ENCODE measurements around a stretch of chr12.

DNA sequence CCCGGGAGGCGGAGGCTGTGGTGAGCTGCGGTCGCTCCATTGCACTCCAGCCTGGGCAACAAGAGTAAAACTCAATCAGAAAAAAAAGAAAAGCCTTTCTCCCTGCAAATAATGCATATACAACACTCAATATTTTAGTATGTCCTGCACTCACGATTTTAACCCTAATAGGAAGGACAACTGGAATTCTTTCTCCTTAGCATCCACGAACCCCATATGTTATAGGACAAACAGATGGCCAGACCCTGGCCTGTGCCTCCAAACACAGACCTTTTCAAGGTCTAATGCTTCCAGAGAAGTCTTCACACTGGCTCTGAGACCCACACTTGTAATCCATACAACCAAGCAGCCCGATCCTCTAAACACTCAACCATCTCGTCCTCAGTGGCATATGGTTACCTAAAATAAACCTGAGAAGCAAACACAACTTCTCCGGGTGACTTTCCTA lies 589 bp downstream of the SLC2A3 start:
- PRO-cap, result no peak

GRCh38 chr12:7994422-7995272 lies 37.9 kb upstream of the FOXJ2 start:
- PRO-cap, result no peak

DNA sequence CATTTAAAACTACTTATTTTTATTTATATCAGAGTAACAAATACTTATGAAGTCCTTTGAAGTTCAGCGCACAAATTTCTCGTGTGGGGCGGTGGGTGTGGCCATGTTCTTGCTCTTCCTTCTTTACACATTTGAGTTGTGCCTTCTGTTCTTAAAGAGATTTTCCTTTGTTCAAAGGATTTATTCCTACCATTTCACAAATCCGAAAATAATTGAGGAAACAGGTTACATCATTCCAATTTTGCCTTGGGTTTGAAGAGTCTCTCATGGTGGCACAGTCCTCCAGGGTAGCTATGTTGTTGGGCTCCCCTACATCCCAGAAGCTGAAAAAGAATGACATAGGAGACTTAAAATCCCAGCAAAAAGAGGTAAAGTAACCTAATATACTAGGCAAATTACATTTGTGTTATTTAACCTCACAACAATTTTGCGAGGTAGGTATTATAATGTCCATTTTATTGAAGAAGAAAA lies 6.2 kb downstream of the CLEC4E start:
- PRO-cap, result no peak

DNA sequence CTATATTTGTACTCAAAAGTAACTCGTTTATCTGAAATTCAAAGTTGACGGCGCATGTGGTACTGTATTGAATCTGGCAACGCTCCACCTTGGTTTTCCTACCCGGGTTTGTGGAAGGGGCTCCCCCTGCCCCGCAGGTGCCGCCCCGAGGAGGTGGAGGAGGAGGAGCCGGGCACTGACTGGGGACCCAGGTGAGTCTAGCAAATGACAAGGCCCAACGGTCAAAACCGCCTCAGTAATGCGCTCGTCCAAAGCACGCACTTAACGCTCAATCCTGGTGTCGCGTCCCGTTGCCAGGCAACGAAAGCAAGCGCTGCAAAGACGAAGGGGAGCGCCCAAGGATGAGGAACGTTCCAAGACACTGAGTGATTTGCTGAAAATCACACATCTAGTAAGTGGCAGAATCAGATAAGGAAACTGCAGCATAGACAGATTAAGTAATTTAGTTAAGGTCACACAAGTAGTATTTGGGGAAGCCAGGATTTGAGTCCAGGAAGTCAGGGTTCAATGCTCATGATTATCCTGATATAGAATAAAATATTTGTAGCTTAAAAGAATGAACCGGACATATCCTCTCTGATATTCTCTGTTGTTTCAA lies 24.0 kb upstream of the CLEC4E start:
- PRO-cap, result no peak

- PRO-cap, result no peak
These were observed 1.7 kb upstream of the MFAP5 start for GRCh38 chr12:8664016-8665009.

DNA sequence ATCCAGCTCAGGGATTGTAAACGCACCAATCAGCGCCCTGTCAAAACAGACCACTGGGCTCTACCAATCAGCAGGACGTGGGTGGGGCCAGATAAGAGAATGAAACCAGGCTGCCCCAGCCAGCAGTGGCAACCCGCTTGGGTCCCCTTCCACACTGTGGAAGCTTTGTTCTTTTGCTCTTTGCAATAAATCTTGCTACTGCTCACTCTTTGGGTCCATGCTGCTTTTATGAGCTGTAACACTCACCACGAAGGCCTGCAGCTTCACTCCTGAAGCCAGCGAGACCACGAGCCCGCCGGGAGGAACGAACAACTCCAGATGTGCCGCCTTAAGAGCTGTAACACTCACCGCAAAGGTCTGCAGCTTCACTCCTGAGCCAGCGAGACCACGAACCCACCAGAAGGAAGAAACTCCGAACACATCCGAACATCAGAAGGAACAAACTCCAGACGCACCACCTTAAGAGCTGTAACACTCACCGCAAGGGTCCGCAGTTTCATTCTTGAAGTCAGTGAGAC lies 34.2 kb upstream of the A2ML1 start:
- PRO-cap, result no peak

- PRO-cap, result no peak
These were observed 706 bp upstream of the M6PR start for GRCh38 chr12:8950244-8950458.

GRCh38 chr12:8996549-8997193 lies 7.3 kb downstream of the KLRG1 start:
- PRO-cap, result no peak

GRCh38 chr12:9065505-9065783 lies 50.3 kb downstream of the A2M start:
- PRO-cap, result no peak

- PRO-cap, result no peak
These were observed 50.1 kb downstream of the A2M start for GRCh38 chr12:9065784-9065896.

DNA sequence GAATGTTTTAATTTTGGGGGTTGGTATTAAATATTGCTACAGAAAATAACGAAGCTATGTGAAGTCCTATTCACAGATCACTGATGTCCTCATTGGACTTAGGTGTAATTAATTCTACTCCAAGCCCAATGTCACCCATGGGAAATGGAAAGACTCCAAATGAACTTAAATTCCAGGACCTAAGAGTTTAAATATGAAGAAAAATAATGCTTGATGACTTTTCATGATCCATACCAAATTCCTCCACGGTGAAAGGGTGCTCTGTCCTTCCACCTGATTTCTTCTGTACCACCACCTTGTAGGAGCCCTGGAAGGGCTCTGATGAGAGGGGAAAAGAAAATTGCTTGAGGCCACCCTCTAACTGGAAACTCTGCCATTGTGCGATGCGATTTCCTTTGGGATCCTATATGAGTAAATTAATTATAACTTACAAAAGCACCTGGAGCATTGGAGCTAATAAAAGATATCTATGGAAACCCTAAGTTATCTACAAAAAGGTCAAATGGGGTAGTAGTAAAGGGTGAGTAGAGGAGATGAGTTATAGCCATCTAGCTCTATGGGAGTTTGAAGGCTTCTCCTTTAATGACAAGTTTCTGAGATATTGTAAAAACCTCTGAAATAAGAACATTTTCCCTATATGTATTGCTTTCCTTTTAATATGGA lies 6.0 kb downstream of the A2M start:
- PRO-cap, result no peak

DNA sequence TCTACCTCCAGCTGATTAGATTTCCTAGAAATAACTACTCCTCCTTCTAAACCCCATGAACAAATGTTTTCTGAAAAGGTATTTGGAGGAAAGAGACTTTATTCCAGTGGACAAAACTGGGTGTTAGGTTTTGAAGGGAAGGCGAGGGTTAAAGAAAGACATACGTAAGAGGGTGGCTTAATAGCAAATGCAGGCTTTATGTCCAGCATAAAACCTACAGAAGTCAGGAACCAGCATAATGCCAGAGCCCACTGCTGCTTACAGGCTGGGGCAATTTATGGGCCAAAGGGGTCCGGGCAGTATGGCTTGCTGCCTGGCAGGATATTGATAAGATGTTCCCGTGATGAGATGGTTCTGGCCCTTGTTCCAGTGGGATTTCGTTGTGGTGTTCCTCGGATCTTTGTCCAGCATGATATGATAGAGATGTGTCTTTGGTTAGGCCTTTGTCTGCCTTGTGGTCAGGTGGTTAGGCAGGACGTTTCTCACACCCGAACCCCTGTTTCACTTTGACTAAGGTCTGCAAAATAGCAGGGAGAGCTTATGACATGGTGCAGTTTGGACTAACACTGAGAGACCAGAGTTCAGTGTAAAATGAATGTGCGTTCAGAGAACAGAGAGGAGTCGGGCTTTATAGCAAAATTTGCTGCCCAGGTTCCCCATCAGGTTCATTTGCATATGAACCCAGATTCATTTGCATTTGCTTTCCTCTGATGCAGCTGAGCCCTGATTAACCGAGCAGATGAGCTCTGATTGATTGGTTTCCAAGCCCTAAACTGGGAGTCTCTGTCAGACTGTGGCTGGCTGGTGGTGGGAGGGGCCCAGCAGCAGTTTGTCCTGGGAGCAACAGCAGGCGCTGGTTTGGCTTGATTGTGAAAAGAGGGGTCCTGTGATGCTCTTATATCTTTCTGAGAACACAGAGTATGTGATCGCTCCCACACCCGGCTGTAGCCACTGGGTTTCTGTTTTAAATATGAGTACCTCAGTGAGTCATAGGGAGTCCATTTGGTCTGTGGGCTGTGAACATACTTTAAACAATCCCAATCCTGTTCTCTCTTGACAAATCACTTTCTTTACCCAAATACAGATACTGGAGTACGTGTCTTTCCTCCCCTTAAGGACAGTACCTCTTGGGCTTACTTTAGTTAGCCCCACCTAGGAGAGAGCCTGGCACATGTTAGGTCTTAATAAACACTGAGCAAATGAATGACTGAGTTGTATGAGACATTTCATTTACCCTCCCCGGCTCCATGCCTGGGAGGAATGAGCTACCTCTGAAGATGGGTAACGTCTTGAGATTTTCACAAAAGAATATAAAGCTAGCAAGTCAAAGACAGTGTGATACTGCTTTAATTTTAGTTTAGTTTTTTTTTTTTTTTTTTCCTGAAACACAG lies 156.3 kb upstream of the PZP start:
- PRO-cap, result no peak

DNA sequence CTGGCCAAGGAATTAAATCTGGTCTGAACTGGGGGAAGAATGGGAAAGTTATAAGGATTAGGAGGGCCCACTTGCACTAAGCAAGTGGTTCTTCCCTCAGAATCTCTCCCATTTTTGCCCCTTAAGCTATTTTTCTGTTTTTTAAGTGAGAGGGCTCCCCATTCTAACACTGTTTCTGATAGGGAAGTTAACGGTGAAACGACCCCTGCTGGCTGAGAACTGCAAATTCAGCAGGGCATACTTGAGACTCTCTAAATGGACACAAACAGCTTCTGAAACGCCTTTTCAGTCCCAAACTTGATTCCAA lies 38.6 kb downstream of the CLEC2D start:
- PRO-cap, result no peak

GRCh38 chr12:9757256-9758070 lies 3.2 kb downstream of the CD69 start:
- PRO-cap, result no peak

DNA sequence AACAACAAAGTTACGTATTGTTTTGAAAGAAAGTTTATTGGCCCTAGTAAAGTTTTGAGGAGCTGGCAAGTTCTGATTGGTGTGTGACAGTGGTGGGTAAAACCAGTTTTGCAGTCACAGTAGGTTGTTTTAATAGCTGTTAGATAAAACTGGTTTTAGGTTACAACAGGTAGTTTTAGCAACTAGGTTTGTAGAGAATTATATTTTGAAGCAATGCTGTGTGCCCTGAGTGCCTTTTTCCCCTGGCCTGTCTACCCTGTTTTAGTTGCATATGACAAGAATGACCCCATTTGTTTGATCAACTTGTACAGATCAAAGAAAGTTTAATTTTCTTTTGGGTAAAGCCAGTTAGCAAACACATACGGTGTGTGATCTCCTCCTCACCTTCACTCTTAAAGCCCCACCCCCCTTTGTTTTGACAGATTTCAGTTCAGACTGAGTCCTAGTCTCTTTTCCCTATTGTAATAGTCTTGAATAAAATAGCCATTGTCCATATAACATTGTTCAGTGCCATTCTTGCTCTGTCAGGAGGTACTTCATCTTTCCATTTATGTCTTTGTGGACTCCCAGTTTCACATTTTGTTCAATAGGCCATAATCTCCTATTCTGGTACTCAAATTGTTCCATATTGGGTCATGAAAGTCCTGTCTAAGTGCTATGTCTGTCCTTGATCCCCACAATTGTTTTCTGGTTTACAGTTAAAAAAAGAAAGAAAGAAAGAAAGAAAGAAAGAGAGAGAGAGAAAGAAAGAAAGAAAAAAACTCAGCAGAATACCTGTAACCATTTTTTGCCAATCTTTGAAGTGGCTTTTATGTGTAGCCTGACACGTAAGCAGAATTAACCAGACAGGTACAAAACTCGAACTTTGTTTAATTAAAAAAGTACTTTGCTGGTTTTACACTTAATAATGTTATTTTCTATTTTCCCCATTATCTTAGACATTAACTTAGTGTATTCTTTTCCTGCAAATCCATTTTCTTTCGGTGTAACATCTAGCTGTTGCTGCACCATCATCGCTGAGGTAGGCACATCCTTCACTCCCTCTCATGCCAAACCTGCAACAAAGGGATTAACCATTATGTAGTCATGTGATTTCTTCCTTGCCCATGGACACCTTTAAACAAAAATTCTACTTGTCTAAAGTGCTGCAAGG lies 16.4 kb downstream of the CLEC2B start:
- PRO-cap, result no peak

DNA sequence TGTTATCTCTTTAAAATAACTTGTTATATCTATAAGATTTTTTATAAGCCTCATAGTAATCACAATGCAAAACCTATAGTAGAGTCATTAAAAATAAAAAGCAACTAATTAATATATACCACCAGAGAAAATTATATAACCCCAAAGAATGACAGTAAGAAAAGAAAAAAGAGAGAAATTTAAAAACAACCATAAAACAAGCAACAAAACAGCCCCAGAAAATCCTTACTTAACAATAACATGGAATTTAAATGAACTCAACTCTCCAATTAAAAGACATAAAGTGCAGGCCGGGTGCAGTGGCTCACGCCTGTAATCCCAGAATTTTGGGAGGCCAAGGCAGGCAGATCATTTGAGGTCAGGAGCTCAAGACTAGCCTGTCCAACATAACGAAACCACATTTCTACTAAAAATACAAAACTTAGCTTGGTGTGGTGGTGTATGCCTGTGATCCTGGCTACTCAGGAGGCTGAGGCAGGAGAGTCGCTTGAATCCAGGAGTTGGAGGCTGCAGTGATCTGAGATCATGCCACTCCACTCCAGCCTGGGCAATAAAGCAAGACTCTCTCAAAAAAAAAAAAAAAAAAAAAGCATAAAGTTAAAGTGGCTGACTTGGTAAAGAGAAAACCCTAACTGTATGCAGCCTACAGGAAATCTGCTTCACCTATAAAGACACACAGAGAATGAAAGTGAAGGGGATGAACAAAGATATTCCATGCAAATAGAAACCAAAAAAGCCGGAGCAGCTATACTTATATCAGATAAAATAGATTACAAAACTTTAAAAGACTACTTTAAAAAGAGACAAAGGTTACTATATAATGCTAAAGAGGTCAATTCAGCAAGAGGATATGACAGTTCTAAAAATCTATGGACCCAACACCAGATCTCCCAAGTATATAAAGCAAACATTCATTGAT lies 4.3 kb downstream of the CLEC2B start:
- PRO-cap, result no peak

- PRO-cap, result no peak
These were observed 30.9 kb downstream of the CLEC1A start for GRCh38 chr12:10067794-10068372.

GRCh38 chr12:10121198-10121815 lies 8.7 kb downstream of the CLEC7A start:
- PRO-cap, result no peak

GRCh38 chr12:10243900-10244379 lies 31.3 kb downstream of the GABARAPL1 start:
- PRO-cap, result no peak

DNA sequence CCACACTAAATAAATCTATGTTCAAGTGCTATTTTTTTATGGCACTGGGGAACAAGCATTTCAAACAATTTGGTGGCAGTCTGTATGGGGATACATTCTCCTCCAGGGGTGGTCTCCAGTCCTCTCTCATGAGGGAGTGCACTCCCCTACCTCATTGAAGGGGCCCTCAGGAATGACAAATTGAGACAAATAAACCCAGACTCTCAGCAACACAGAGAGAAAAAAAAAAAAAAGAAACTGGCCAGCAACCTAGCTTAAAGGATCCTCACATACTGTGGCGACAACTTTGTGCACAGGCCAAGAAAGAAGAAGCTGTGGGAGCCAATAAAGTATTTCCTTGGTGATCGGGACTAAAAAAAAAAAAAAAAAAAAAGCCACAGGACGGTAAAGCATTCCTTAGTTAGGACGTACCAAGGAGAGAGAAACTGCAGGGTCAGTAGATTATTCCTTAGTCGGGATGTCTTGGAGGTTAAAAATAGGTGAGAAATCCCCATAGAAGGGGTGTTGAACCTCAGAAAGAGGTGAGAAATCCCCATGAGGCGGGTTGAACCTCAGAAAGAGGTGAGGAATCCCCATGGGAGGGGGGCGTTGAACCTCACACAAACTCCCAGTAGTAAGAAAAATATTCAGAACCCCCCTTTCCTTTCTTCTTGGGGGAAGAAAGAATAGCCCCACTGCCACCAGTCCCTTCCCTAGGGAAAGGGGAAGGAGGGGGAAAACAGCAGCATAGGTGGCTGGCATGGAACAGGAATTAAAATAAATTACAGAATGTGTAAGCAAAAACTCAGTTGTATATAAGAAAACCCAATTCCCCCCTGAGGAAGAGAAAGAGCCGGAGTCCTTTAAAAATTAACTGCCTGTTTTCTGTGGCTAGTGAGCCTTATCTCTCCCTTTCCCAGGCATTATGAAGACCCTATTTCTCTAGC lies 27.0 kb downstream of the KLRK1 start:
- PRO-cap, result bidirectional peak, plus-strand start at position 514 of the sequence, minus-strand start at position 298 of the sequence

Measured in Calu3 (cell line).